Measurements from ENCODE around the genes TSPAN9 and GALNT8.

- RRBS, 2 experiments, result 1 to 2% methylated on average over 72 of the region's 123 CpGs
Observed at GRCh38 chr12:3076523-3077776, at the start of gene TSPAN9. TSS of gene TSPAN9 (plus strand) at chr12:3077379.

GRCh38 chr12:3137209-3138082, 60.3 kb downstream of the TSPAN9 start:
- RRBS, 2 experiments, result no CpG with 5 or more reads among the region's 14 CpGs

- RRBS, 2 experiments, result 20 to 30% methylated on average over 6 of the region's 37 CpGs
Observed at GRCh38 chr12:3200981-3202137, 124.2 kb downstream of the TSPAN9 start.

DNA sequence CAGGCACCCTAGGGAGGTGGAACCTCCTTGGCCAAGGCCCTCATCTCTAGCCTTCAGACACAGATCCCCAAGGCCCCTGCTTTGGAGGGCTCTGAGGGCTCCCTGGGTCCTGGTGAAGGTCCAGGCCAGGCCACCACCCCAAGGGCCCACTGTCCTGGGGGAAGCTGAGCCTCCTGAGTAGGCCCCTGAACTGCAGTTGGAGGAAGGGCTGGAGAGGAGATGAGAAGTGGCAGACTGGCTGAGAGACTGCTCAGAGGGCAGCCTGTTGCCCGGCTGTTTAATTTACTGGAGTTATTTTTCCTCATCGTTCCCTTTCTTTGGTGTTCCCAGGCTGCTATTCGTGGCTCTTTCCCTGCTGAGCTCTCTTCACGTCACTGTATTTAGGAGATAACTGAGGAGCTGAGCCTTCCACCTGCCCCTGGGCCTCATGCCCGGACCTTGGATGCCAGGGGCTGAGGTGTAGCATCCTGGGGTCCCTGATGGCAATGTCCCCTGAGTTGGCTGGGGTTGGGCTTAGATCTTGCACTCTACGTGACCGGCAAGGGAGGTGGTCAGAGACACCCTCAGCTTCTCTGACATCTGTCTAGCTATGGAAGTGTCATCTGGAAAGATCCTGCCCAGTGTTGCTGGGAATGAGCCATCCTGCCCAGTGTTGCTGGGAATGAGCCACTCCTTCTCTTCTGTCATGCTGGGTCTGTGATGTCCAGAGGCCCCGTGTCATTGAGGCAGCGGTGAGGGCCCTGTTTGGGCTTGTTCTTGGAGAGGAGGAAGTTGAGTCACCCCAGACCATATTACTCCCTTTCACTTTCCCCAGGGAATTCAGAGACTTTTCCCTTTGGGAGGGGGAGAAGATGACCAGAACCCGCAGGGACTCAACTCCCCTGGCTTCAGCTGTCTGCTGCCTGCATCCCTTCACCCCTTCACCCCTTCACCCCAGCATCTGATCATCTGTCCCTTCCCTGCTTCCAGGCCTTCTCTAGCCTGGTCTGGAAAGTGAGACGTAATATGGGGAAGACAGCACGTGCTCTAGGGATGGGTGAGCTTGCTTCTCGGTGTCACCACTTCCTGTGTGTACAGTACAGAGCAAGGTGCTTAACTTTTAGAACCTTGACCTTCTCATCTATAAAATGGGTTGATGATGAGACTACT, 140.0 kb downstream of the TSPAN9 start:
- RRBS, 2 experiments, result 24 to 40% methylated on average over 3 of the region's 13 CpGs

- RRBS, 2 experiments, result no CpG with 5 or more reads among the region's 12 CpGs
Observed at GRCh38 chr12:3243378-3243860, 166.2 kb downstream of the TSPAN9 start.

GRCh38 chr12:3253688-3254591, 176.8 kb downstream of the TSPAN9 start:
- RRBS, 2 experiments, result no CpG with 5 or more reads among the region's 13 CpGs

DNA sequence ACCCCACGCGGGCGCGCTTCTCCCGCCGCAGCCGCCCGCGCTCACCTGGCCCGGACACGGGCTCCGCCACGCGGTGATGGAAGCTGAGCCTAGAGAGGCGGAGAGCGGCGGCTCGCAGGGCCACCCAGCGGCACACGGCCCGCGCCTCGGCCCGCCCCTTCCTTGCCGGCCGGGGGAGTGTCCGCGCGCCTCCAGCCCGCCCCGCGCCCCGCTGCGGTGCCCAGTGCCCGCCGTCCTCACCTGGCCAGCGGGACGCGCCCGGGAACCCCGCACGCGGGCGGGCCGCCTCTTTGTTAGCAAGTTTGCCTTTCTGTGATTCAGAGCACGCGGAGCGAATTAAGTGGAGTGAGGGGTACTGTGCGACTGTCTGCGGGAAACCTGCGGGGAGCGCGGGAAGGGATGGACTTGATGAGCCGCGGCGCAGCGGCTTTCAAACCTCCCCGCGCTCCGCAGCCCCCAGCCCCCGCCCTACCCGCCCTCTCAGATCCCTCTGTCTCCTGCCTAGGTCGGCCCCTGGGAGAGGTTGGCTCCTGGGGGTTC, 124.9 kb upstream of the PRMT8 start:
- RRBS, 2 experiments, result 1 to 2% methylated on average over 23 of the region's 63 CpGs

DNA sequence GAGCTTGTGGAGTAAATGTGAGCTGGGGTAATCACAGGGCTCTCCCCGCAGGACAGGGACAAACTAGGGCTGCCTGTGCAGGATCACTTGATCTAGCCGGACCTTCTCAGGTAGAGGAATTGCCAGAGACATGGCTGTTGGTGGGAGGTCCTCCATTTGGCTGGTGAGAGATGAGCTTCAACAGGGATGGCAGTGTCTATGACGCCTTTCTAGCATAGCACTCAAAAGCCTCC, 75.2 kb upstream of the PRMT8 start:
- RRBS, 2 experiments, result 100% methylated on average over 1 of the region's 3 CpGs; no CpG with 5 or more reads in 1 of the 2 experiments

DNA sequence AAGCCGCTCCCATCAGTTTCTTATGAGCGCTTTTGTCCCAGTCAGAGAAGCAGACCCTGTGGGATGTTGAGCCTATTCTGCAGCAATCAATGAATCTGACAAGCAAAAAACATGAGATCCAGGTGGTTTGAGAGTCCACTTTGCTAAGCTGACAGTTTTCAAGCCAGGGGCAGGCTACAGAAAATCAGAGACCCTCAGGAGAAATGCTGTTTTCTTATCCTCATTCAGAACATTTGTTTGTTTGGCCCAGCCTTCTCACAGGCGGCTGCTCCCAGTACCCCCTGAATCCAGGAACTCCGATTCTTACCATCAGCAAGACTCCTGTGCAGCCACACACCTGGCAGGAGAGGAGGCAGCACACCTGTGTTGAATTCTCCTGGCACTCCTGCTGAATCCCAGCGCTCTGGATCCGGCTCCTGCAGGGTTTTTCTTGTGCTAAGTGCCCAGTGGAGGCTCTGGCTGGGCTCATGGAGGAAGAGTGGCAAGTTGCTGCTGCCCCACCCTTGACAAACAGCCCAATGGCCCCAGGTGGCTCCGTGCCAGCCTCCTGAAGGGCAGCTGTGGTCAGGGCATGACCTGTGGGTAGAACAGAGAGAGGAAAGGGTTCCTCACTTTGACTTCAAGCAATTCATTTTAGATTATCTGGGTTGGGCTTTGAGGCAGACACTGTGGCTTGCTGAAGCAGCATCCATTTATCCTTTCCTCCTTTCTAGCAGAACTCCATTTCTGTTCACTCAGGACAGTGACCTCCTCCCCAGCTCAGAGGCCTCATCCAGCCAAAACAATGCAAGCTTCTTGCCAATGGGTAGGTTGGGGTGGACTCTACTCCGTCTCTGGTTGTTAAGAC, 20.1 kb downstream of the CRACR2A start:
- RRBS, 2 experiments, result no CpG with 5 or more reads among the region's 8 CpGs

- RRBS, 2 experiments, result no CpG with 5 or more reads among the region's 10 CpGs
Observed at GRCh38 chr12:3748098-3749133, 4.5 kb downstream of the CRACR2A start.

GRCh38 chr12:3872253-3873031, 757 bp downstream of the PARP11 start:
- RRBS, 2 experiments, result no CpG with 5 or more reads among the region's 17 CpGs

GRCh38 chr12:4015394-4015932, 142.3 kb upstream of the PARP11 start:
- RRBS, 2 experiments, result no CpG with 5 or more reads among the region's 5 CpGs

DNA sequence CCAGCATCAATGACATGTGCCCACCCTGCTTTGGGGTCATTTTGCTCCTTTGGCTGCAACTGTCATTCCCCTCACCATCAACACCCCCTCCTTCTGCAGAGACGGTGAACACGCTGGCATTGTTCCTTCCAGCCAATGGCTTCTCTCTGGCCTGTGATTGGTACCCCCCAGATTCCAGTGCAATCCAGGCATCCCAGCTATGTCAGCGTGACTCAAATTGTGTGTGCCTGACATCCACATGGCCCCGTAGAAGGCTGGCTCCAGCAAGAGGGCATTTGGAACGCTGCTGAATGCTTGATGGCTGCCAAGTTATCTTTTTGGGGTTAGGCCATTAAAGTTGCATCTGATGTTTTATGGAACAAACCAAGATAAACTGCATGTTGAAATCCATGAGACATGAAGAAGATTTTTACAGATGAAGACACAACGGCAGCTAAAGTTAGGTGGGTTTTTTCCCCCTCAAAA, 20.9 kb upstream of the CCND2 start:
- RRBS, 2 experiments, result no CpG with 5 or more reads among the region's 6 CpGs

GRCh38 chr12:4275967-4276518, 2.5 kb downstream of the CCND2 start:
- RRBS, 2 experiments, result no CpG with 5 or more reads among the region's 14 CpGs

GRCh38 chr12:4288432-4289891, 15.4 kb downstream of the CCND2 start:
- RRBS, 2 experiments, result no CpG with 5 or more reads among the region's 41 CpGs

- RRBS, 2 experiments, result no CpG with 5 or more reads among the region's 25 CpGs
Observed at GRCh38 chr12:4307653-4308348, 13.2 kb upstream of the TIGAR start.

- RRBS, 2 experiments, result no CpG with 5 or more reads among the region's 10 CpGs
Observed at GRCh38 chr12:4720359-4721027, at the start of gene GALNT8. TSS of gene GALNT8 (plus strand) at chr12:4720400.

DNA sequence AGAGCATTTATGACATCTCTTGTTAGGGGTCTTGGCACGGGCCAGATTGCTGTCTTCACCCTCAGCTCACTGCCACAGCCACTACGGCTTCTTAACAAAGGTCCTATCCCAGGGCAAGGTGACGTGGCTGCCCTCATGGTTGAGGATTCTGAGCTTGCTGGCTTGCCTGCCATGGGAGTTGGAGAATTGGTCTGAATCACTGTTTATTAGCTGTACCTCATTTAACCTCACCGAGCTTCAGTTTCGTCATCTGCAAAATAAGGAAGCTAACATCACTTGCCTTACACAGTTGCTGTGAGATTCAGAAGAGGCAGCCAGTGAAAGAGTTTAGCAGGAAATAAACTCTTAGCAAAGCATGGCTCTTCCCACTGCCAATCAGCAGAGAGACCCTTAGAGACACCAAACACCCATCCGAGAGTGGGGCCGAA, 10.5 kb downstream of the KCNA6 start:
- RRBS, 2 experiments, result no CpG with 5 or more reads among the region's 7 CpGs

DNA sequence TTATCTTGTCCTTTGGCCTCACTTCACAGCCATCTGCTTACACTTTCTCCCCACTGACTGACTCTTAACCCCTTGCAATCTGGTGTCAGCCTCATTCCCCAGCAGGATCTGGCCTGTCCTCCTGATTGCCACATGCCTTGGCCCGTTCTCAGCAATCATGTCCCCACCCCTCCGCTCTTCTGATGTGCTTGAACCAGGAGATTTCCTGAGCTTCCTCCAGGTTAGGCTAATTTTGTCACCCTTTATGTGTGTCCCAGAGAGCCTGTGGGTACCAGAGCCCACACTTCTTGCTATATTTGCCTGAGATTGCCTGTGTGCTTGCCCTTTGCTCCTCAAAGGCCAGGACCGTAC, 64.6 kb downstream of the KCNA1 start:
- RRBS, 2 experiments, result no CpG with 5 or more reads among the region's 3 CpGs

DNA sequence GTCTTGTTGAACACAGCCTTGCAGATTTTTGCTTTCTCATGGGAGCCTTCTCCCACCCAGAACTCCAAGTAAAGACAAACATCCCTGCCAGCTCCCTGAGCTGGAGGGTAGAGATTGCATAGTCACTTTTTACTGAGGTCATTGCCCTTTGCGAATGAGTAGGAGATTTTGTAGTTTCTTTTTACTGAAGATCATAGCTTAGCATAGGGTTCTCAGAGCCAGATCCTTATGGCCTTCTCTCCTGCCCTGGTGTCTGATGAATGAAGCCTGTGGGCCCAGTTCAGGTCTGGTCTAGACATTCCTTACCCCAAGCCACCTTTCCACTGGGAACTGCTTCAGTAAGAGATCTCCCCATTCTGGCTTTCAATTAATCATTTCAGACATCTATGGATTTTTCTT, 36.7 kb downstream of the KCNA5 start:
- RRBS, 2 experiments, result no CpG with 5 or more reads among the region's 1 CpG